SK-N-SH (cell line): Measurements from ENCODE around the gene ADAP2.

DNA sequence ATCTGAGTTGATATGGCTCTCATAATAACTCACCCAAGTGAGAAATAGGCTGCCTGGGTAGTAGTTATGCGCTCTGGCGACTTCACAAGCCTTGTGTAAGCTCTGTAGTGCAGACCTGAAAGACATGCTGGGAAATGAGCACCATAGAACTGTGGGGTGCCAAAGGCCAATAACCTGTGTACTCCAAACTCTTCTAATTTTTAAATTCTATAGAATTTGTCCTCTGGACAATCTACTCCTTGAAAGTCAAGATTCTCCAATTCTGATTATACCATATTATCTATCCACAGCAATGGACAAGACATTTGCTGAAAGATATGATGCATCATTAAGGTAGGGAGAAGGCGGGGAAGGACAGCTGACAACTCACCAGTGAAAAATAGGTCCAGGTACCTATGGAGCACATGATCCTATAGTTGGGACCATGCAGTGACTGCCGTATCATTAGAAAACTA, 49.3 kb upstream of the CORO6 start:
- RRBS = no CpG with 5 or more reads among the region's 4 CpGs
CAGE:
- cytosol, long polyA plus RNA = no peak
- long polyA plus RNA = no peak
- nucleus, long polyA plus RNA = no peak

GRCh38 chr17:29830081-29830659, 99.9 kb downstream of the SSH2 start:
- RRBS = no CpG with 5 or more reads among the region's 5 CpGs
CAGE:
- cytosol, long polyA plus RNA = no peak
- long polyA plus RNA = no peak
- nucleus, long polyA plus RNA = no peak

DNA sequence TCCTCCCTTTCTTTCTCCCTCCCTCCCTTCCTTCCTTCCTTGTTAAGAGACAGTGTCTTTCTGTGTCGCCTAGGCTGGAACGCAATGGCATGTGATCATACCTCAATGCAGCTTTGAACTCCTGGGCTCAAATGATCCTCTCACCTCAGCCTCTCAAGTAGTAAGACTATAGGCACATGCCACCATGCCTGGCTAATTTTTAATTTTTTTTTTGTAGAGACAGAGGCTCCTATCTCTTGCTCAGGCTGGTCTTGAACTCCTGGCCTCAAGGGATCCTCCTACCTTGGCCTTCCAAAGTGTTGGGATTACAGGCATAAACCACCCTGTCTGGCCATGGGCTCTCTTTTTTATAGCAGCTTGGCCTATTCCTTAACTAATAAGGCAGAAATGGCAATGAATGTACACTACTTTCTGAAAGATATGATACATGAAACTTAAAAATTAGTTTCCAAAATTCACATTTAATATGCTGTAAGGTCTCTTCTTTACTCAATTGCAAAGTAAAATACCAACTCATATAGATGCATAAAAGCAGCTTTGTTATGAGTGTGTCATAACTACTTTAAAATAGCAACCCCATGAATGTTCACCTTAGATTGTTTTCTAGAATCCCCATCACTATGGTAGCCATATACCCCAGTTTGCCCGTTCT, 28.1 kb downstream of the SSH2 start:
- RRBS = no CpG with 5 or more reads among the region's 3 CpGs
CAGE:
- cytosol, long polyA plus RNA = no peak
- long polyA plus RNA = no peak
- nucleus, long polyA plus RNA = no peak

DNA sequence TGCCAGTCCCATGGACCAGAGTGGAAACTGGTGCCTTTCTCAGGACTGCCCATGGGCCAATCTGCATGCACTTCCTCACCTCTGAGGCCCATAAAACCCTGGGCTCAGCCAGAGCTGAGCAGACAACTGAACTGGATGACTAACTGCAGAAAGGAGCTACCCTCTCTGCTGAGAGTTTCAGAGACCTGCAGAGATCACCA, 24.4 kb downstream of the SSH2 start:
CAGE:
- cytosol, long polyA plus RNA = no peak
- long polyA plus RNA = no peak
- nucleus, long polyA plus RNA = no peak

DNA sequence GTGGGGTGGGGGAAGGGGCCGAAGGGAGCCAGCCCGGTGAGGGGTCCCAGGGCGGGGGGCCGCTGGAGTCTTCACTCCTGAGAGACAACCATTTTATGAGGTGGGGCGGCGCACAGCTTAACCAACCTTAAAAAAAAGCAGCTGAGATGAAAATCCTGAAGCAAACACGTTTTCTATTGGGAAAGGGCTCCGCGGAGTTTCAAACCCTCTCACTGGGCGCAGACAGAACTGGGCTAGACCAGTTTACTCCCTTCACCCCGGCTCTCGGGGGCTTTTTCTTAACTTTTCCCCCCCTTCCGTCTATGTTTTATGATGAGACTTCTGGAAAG, 352 bp upstream of the SSH2 start:
- RRBS = no CpG with 5 or more reads among the region's 13 CpGs
CAGE:
- cytosol, long polyA plus RNA = no peak
- long polyA plus RNA = no peak
- nucleus, long polyA plus RNA = no peak

DNA sequence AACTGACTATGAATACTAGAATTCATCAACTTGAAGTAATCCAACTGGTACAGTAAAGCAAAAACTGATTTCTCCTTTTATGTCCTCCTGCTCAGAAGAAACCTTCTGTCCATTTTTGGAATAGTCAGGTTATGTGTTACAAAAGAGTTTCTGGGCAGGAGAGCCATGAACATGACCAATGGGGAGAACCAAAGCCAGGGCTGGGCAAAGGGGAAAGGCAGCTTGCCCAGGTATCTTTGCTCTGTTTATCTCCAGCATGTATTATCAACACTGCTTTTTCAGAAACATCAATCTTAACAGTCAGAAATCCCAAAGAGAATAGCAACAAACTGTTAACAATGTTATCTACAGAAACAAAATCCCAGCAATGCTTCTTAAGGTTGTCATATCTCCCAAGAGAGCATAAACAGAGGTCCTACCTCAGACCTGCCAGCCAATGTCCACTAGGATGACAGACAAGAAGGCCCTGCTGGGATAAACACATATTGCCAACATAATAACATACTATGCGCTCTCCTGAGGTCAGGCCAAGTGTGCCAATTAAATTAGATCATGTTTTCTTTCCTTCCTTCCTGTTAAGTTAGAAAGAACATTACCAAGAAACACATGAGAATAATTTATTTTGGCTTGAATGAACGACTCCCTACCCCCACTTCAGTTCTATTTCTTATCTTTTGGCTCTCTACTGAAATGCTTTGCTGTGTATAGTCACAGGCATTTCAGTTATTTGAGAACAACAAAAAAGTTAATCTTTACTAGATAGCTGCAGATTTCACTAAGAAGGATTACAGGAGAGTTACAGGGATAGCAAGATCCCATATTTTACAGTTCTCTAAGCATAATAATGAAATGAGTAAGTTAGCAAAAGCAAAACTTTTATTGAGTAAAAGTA, 27.9 kb downstream of the BLMH start:
- RRBS = no CpG with 5 or more reads among the region's 2 CpGs
CAGE:
- cytosol, long polyA plus RNA = no peak
- long polyA plus RNA = no peak
- nucleus, long polyA plus RNA = no peak

DNA sequence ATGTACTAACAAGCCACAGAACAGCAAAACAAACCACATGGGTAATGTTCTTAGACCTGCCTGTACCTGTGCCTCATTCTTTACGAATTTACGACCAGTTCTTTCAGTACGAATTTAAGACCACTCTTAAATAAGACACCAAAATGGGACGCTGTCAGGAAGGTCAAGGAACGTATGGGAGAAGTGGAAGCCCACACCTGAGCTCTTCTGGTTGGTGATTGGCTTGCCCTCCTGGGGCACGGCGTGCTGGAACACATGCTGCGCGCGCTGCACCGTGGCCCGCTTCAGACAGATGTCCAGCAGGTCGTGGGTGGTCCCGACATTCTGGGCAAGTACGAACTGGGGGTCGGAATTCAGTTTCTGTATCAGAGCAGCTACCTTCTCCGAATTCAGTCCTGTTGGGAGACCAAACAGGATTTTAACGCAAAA, 616 bp downstream of the BLMH start:
- RRBS = no CpG with 5 or more reads among the region's 18 CpGs
CAGE:
- cytosol, long polyA plus RNA = no peak
- long polyA plus RNA = no peak
- nucleus, long polyA plus RNA = no peak

- RRBS = no CpG with 5 or more reads among the region's 2 CpGs
CAGE:
- cytosol, long polyA plus RNA = no peak
- long polyA plus RNA = no peak
- nucleus, long polyA plus RNA = no peak
These were observed 9.9 kb downstream of the TMIGD1 start for GRCh38 chr17:30323856-30324397.

DNA sequence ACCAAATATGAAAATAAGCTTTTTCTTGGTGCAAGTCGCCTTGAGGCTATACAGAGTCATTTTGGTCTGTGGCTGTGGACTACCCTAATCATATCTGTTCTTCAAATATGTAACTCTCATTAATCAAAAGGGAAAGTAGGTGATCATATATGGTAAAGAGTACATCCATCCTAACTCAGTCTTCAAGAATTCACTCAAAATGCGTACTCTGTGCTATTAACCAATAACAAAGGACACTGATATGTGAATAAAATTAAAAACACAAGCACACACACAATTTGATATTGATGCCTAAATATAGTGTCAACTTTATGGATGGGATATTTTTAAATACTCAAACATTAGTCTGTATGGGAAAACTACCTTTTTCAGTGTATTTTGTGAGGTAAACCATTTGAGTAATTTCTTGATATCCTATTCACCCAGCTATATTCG, 2.7 kb downstream of the CPD start:
- RRBS = no CpG with 5 or more reads among the region's 3 CpGs
CAGE:
- cytosol, long polyA plus RNA = no peak
- long polyA plus RNA = no peak
- nucleus, long polyA plus RNA = no peak

DNA sequence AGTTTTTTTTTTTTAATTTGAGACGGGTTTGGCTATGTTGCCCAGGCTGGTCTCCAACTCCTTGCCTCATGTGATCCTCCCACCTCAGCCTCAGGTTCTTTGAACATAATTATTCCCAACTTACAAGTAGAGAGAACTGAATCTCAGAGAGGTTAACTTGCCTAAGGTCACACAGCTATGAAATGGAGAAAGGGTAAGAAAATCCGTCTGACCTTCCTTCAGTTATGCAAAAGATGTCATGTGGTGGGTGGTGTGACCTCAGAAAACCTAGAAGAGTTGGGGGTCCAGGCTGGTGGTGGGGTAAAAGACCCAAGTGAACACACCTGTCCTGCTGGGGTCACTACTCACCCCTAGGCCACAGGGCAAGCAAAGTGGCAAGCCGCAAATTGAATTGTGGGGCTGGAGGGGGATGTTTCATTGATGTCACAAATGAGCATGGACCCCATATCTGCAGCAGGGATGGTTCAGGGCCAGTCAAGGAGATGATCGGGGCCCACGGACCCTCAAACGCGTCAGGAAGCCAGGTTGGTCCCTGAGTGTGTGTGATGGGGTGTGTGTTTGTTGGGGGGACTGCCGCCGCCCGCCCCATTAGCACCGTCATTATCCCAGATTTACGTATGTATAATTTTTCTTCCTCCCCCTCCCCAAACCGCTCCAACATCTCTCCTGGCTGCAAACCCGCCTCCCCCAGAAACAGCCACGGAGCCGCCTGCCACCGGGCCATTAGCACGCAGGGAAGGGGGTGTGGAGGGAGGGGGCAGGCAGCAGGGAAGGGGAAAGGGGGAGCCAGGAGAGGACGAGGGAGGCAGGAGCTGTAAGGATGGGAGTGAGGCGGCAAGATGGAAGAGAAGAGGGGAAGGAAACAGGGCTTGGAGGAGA, 157.6 kb downstream of the CRLF3 start:
- RRBS = no CpG with 5 or more reads among the region's 20 CpGs
CAGE:
- cytosol, long polyA plus RNA = no peak
- long polyA plus RNA = no peak
- nucleus, long polyA plus RNA = no peak

DNA sequence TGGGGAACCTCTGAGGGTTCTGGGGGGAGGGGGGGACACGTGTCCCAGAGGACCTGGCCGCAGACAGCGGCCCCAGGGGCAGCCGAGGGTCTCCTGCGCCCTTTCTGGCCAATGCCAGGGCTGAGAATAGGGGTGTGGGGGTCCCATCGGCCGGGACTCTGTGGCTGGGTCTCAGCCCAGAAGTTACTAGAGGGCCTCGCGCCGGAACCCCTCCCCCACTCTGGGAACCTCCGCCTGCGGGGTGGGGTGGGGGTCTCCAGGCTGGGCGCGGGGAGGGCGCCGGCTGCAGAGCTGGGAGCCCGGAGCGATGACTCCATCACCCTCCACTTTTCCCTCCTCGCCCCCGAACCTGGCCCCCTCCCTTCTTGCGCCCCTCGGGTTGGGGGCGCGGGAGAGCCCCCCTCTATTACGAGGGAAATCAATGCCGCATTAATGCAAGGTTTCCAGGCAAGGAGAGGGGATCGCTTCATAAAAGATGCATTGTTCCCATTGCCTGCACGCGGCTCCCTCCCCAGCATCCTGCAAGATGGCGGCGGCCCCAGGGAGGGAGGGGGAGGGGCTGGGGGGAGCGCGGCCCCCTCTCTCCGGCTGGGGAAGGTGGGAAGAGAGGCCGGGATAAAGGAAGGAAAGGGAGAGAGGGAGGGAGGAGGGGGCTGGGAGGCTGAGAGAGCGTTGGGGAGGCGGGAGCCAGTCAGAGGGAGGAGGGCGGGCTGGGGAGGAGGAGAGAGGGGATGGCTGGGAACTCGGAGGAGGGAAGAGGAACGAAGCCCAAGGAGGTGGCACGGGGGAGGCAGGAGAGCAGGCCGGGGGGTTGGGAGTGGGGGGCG, 156.7 kb downstream of the CRLF3 start:
- RRBS = no CpG with 5 or more reads among the region's 43 CpGs
CAGE:
- cytosol, long polyA plus RNA = no peak
- long polyA plus RNA = no peak
- nucleus, long polyA plus RNA = no peak

- RRBS = 4% methylated on average over 35 of the region's 58 CpGs
CAGE:
- cytosol, long polyA plus RNA = no peak
- long polyA plus RNA = no peak
- nucleus, long polyA plus RNA = no peak
These were observed at the start of gene ADAP2 for GRCh38 chr17:30921464-30922186. Gene ADAP2 (plus strand): TSS chr17:30921945.

DNA sequence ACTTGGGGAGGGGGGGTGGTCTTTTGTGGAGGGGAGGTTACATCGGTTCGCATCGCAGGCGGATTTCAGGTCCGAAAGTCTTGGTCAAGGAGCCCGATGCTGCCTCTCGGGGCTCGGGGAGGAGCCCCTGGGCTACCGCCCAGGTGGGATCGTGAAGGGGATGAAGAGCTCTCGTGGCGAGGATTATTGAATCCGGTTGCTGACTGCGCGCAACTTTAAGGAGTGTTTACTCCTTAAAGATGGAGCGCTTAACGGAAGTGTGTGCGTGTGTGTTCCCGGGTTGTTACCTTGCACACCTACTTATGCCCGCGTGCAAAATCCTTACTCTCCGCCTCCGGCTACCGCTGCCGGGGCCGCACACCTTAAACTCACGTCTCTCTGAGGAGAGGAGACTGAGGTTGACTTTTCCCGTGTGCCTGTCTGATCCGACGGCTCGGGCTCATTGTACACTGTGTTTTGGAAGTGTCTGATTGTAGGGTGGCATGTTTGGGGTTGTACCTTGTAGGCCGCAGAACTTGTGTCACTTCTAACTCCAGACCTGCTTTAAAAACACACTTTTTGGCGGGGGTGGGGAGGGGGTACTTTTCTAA, 38.3 kb downstream of the RNF135 start:
- RRBS = 99% methylated on average over 7 of the region's 33 CpGs
CAGE:
- cytosol, long polyA plus RNA = no peak
- long polyA plus RNA = no peak
- nucleus, long polyA plus RNA = no peak

GRCh38 chr17:31051952-31052590, 42.7 kb upstream of the NF1 start:
- RRBS = no CpG with 5 or more reads among the region's 6 CpGs
CAGE:
- cytosol, long polyA plus RNA = no peak
- long polyA plus RNA = no peak
- nucleus, long polyA plus RNA = no peak

- RRBS = no CpG with 5 or more reads among the region's 5 CpGs
CAGE:
- cytosol, long polyA plus RNA = no peak
- long polyA plus RNA = no peak
- nucleus, long polyA plus RNA = no peak
These were observed 66.9 kb downstream of the OMG start for GRCh38 chr17:31230055-31230570.

- RRBS = no CpG with 5 or more reads among the region's 3 CpGs
CAGE:
- cytosol, long polyA plus RNA = no peak
- long polyA plus RNA = no peak
- nucleus, long polyA plus RNA = no peak
These were observed 40.0 kb downstream of the OMG start for GRCh38 chr17:31256944-31257446.

DNA sequence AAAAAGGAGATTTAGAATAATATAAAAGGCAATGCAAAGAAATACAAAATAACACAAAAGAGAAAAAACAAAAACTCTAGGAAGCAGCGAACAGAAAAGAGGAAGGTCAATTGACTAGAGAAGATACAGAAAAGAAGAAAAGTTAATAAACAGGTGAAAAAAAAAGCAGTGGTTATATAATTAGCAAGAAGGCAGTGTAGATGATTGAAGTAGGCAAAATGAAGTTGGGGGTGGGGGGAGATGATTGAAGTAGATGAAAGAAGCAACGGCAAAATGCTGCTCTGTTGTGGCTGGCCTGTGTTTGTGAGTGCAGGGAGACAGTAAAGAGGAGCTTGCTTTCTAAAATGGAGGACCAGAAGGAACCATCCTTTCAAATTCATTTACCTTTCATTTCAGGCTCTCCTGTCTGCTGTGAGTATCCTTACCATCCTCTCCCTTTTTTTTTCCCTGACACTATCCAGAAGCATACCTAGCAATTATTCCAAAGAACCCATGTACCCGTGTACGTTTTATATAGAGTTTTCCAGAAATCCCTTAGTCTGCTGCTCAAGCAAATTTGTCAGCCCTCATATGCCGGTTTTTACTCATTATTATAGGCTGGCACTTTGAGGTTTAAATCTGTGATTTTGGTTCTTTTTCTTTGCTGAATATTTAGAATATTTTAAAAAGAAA, 3.5 kb downstream of the EVI2B start:
- RRBS = no CpG with 5 or more reads among the region's 5 CpGs
CAGE:
- cytosol, long polyA plus RNA = no peak
- long polyA plus RNA = no peak
- nucleus, long polyA plus RNA = no peak

DNA sequence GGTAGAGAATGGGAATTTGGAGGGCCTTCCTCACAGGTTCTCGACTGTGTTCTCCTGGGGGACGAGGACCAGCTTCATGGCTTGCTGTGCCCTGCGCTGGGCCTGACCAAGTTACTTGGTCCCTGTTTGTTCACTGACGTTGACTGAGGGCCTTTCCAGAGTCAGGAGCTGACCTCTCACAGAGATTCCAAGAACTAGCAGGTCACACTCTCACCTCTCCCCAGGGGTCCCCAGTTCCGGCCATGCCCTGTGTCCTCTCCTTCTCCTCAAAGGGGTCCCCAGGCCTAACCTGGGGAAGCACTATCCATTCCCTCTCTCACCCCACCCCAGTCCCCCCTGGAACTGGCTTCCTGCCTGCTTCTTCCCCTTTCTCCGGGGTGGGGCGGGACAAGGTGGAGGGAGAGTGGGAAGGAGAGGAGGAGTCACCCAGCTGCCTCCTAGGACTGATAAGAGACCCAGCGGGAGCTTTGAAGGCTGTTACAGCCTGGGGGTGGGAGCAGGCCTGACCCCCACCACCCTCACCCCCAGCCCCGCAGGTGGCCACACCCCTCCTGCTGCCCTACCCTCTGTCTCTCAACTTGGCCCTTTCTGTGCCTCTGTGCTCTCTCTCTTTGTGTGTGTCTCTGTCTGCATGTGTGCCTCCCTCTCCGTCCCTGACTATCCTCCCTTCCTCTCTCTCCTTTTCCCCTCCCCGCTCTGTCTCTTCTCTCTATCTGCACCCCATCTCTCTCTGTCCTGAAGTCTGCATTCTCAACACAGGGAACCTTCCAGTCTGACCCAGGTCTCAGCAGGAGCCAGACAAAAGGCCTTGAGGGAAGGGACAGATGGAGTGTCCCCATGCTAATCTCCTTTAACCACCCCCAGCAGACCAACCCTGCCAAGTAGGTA, 65.9 kb downstream of the RAB11FIP4 start:
- RRBS = no CpG with 5 or more reads among the region's 11 CpGs
CAGE:
- cytosol, long polyA plus RNA = no peak
- long polyA plus RNA = no peak
- nucleus, long polyA plus RNA = no peak

- RRBS = 5% methylated on average over 44 of the region's 122 CpGs
CAGE:
- cytosol, long polyA plus RNA = no peak
- long polyA plus RNA = no peak
- nucleus, long polyA plus RNA = no peak
These were observed 96.4 kb downstream of the RAB11FIP4 start for GRCh38 chr17:31487589-31488539.

GRCh38 chr17:31558518-31559459, 167.3 kb downstream of the RAB11FIP4 start:
- RRBS = 4% methylated on average over 41 of the region's 97 CpGs
CAGE:
- cytosol, long polyA plus RNA = no peak
- long polyA plus RNA = no peak
- nucleus, long polyA plus RNA = no peak